Skeletal muscle tissue (tissue), 7 donors: ENCODE data around the genes PAM16 and HMOX2.

DNA sequence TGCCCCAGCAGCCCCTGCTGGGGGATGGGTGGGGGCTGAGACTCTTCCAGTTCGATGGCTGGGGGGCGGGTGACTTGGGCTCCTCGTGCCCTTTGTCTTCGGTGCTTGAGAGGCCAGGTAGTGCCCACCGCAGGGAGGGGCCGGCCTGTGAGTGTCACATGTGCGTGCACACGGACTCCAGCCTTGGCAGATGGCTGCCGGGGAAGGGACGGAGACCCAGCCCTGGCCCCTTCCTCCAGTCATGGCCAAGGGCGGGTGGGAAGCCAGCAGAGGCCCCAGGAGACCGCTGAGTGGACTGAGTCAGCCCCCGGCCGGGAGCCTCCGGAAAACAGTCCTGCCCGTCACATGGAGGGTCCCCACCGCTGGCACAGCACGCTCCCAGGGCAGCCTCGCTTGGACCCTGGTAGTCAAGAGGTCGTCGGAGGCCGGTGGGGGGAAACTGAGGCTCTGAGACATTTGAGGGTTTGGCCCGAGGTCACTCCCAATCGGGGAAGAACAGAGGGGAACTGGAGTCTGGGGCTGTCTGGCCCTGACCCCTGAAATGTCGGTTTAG, 4.2 kb downstream of the GLIS2 start:
- PRO-cap, 3 experiments, result peak in 1 of 3 experiments; most common plus-strand start position 331 of the sequence (in 1)
- RAMPAGE, long total RNA, result no peak
- RRBS, 2 experiments, result 28 to 30% methylated on average over 12 of the region's 25 CpGs

DNA sequence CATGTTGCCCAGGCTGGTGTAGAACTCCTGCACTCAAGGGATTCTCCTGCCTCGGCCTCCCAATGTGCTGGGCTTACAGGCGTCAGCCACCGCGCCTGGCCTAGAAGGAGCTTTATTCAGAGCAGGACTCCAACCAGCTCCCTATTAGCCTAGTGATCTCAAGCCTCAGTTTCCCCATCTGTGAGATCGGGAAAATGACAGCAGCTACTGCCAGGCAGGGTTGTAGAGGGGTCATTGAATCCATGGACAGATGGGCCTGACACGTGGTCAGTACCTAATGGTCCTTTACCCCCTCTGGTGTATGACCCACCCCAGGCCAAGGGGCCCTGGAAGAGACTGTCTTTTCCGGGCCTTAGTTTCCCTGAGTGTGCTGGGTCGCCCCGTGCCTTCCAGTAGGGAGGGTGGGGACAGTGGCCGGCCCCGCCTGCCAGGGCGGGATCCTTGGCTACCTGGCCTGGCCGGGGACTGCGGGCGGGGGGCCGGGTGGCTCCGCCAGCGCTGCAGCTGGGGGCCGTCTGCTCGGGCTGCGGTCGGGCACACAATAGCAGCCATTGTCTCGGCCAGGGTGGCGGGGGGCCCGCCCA, 11.3 kb downstream of the GLIS2 start:
- PRO-cap, 3 experiments, result no peak in any of the 3 experiments
- RAMPAGE, long total RNA, result no peak
- RRBS, 2 experiments, result 17 to 18% methylated on average over 13 of the region's 25 CpGs

- PRO-cap, 3 experiments, result peak in 2 of 3 experiments; most common minus-strand start chr16:4351293 (in 2)
- RAMPAGE, long total RNA, result start-site peak on the minus strand at chr16:4351266-4351303, 155 and 109 reads in 2 replicates
- RRBS, 2 experiments, result 2 to 3% methylated on average over 33 of the region's 103 CpGs
These were observed at the start of gene PAM16 for GRCh38 chr16:4350486-4351824. PAM16 (minus strand) TSS chr16:4351321.

DNA sequence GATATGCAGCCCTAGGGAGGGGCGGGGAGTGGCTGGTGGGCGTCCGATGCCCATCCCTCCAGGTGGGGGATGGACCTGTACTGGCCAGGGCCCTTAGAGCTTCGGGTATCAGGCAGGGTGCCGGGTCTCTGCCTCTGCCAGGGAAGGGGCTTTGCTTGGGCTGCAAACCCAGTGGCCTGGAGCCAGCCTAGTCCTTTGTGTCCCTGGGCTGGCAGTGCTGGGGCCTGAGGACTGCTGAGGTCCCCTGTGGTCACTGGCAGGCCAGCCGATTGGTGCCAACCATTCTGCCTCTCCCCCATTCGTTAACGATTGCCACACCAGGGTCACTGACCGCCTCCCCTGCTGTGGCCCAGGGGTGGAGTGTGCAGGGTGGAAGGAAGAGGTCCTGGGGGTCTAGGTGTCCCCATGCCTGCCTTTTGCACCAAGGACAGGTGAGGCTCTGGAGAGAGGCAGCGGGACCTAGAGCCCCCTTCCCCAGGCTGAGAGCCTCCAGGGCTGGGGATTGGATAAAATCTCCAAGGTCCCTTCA, 881 bp downstream of the VASN start:
- PRO-cap, 3 experiments, result no peak in any of the 3 experiments
- RAMPAGE, long total RNA, result no peak
- RRBS, 2 experiments, result no CpG with 5 or more reads among the region's 10 CpGs

DNA sequence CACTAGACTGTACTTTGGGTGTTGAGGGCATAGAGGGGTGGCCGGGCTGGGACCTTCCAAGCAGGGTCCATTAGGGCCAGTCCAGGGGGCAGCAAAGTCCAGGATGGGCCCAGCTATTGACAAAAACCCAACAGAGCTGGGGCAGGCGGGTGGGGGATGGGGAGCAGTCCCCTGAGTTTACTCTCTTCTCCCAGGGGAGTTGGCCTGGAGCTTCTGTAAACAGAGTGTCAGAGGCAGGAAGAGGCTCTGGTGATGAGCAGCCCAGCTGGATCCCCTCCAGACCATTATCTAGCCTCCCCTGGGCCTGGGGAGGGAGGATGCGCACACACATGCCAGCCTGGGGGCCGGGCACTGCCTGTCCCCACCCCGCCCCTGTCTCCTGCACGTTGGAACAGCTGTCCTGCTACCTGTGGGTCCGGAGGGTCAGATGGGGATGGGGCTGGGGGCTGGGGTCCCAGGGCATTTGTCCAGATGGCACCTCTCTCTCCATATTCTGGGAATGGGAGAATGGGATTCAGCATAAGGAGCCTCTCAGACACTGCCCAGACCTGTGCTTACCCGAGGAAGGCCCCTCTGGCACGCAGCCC, 1.4 kb downstream of the VASN start:
- PRO-cap, 3 experiments, result no peak in any of the 3 experiments
- RAMPAGE, long total RNA, result no peak
- RRBS, 2 experiments, result 22 to 23% methylated on average over 4 of the region's 9 CpGs

DNA sequence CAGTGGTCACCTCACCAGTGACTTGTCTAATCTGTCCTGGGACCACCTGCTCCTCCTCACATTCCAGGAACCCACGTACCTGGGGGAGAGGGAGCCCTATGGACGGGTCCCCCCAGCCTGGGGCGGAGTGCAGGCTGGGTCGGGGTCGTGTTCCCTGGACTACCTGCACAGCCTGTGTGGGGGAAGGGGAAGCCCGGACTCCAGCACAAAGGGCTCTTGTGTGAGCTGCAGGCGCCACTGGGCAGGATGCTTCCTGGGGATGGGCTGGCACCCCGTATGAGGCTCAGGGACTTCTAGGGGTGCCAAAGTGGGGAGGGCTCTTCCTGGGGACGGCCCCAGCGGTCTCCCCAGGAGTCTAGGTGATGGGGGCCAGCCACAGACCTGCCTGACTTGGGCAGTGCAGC, 7.4 kb downstream of the VASN start:
- PRO-cap, 3 experiments, result no peak in any of the 3 experiments
- RAMPAGE, long total RNA, result no peak
- RRBS, 2 experiments, result no CpG with 5 or more reads among the region's 10 CpGs

DNA sequence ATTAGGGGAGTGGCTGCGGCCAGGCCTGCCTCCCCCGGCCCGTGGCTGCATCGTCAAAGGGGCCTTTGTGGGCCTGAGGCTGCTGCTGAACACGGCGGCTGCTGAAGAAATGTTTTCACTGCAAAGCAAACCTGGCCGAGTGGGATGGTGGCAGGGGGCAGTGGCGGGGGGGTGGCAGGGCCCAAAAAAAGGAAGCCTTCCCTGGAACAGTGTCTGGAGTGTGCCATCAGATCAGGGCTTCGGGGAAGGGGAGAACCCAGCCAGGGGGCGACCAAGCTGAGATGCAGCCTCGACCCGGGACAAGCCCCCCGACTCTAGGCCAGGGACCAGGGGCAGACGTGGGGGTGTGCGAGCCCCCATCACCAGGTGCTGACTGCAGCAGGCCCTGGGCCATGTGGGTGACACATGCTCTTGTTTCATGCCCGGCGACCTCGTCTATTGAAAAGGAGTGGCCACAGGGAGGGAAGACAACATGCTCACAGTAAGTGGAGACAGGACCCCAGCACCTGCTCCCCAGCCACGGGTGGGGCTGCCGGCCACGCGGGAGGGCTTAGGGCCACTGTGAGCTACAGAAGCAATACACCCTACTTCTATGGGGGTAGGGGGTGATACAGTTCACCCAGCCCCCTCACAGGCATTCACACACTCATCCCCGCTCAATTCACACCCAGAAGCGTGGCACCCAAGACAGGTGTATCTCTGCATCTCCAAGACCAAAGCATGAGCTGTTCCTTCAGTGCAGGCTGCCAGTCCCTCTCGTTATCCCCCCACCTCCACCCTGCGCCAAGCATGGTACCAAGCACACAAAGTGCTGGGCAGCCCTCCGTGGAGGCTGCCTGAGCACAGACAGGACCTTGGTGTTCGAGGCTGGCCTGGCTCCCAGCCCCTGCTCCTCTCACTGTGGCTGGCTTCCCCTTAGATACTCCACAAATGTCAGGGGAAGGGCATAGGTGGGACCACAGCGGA, 13.4 kb downstream of the VASN start:
- PRO-cap, 3 experiments, result no peak in any of the 3 experiments
- RAMPAGE, long total RNA, result no peak
- RRBS, 2 experiments, result 8 to 62% methylated on average over 2 to 5 of the region's 29 CpGs

- PRO-cap, 3 experiments, result peak in 3 of 3 experiments; most common plus-strand start chr16:4476401 (in 2); most common minus-strand start chr16:4476756 (in 1)
- RAMPAGE, long total RNA, result start-site peak on the plus strand at chr16:4476355-4476440, 363 and 267 reads in 2 replicates
- RRBS, 2 experiments, result 2 to 3% methylated on average over 50 to 56 of the region's 86 CpGs
These were observed at the start of gene HMOX2 for GRCh38 chr16:4476357-4477374. HMOX2 (plus strand) TSS chr16:4476398.

DNA sequence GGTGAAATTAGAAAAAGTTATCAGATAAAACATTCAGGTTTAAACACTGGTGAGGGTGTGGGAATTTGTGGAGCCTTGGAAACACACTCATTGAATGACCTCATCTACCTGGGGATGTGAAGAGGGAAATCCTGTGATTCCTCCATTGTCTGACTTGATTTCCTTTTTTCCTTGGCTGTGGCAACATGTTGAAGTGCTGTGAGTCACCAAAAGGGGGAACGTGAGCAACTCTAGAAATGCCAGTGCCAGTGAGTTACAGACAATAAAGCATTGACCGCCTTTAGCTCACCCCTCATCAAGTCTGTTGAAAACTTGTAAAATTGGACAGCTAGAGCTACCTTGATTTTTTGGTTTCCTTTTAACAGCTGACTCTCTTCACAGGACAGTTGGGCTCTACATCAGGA, 1.8 kb downstream of the HMOX2 start:
- PRO-cap, 3 experiments, result no peak in any of the 3 experiments
- RAMPAGE, long total RNA, result no peak
- RRBS, 2 experiments, result no CpG with 5 or more reads among the region's 2 CpGs

- PRO-cap, 3 experiments, result no peak in any of the 3 experiments
- RAMPAGE, long total RNA, result no peak
- RRBS, 2 experiments, result 89 to 91% methylated on average over 2 to 5 of the region's 13 CpGs
These were observed 30.7 kb downstream of the CDIP1 start for GRCh38 chr16:4507814-4508391.

DNA sequence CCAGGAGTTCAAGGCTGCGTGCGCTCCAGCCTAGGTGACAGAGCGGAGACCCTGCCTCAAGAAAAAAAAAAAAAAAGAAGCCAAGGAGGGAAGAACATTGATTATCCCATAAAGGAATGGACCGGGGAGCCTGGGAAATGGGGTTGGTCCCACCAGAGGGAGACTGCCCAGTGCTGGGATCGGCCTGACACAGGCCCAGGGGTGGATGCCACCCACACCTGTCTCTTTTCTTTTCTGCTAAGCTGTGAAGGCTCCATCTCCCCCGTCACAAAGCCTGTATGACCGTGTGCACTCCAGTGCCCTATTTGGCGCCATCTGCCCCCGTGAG, 15.7 kb downstream of the UBALD1 start:
- PRO-cap, 3 experiments, result no peak in any of the 3 experiments
- RAMPAGE, long total RNA, result no peak
- RRBS, 2 experiments, result no CpG with 5 or more reads among the region's 9 CpGs

GRCh38 chr16:4647880-4648219, 23.2 kb downstream of the MGRN1 start:
- PRO-cap, 3 experiments, result no peak in any of the 3 experiments
- RAMPAGE, long total RNA, result no peak
- RRBS, 2 experiments, result 94 to 97% methylated on average over 5 of the region's 8 CpGs

DNA sequence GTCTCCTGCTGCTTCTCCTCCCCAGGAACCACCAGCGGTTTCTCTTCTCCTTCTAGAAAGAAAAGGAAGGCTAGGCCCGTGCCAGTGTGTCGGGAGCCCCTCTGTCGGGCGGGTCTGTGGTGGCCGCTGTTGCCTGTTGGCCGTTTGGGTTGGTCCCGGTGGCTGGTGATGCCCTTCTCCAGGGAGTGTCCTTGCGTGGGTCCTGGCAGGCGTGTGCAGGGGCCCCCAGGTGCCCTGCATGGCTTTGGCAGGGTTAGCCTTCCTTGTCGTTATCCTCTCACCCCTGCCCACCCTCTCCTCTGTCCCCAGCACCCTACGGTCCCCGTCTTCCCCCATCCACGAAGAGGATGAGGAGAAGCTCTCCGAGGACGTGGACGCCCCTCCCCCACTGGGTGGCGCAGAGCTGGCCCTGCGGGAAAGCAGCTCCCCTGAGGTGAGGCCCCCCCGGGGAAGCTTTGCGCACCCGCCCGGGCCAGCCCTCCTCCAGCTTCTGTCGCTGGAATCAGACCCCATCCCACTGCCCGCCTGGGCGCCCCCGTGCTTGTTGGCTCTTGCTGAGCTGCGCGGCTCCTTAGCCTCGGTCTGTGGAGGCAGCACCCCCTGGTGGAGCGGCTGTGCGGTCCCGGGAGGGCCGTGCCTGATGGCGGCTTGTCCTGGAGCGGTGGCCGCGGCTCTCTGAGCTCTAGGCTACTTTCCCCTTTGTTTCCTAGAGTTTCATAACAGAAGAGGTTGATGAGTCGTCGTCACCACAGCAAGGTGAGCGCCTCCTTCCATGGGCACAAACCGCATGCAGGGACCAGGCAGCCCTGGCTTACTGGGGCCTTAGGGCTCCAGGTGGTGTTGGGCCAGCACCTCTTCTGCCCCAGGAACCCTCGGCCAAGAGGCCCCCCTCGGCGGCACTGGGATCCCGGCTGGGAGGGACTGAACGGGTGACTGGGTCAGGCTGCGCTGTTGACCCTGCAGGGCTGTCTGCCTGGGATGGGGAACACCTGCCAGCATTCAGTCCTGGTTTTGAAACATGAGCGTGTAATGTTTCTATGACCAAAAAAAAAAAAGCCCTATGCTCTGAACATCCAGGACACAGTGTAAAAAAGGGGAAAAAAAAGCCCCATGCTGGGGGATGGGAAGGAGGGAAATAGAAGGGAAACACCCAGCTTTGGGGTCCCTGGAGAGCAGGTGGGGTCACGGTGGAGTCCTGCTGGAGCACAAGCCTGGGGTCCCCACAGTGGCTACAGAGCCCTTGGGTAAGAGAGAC, 10.4 kb upstream of the NUDT16L1 start:
- PRO-cap, 3 experiments, result no peak in any of the 3 experiments
- RAMPAGE, long total RNA, result no peak
- RRBS, 2 experiments, result no CpG with 5 or more reads among the region's 50 CpGs

DNA sequence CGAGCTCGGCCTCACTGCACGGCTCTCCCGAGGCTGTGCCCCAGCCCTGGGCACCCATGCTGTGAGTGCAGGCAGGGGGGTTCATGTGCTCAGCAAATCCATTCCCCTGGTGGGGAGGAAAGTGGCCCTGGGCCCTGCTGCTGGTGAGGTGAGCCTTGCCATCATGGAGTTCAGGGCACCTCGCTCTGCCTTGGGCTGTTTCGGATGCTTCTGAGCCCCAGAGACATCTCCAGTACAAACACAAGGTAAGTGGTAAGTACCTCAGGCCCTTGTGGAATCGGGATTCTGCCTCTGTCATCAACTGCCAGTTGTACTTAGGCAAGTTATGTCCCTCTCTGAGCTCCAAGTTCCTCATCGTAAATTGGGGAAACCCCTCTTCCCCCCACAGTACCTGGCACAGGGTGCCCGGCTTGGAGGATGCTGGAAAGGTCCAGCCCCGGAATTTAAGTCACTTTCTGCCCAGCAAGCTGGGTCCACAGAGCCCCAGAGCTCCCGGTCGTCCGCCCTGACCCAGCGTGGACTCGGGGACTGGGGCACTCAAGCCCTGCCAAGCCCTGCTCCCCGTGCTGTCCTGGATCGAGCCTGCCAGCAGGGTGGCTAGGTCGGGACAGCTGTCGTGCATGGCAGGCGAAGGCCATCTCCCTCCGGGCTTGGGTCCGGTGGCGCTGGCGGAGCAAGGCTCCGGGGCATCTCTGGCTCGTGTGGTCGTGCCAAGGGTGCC, 652 bp upstream of the NUDT16L1 start:
- PRO-cap, 3 experiments, result no peak in any of the 3 experiments
- RAMPAGE, long total RNA, result no peak
- RRBS, 2 experiments, result 4 to 7% methylated on average over 5 of the region's 27 CpGs

- PRO-cap, 3 experiments, result no peak in any of the 3 experiments
- RAMPAGE, long total RNA, result no peak
- RRBS, 2 experiments, result 59 to 63% methylated on average over 3 of the region's 13 CpGs
These were observed 857 bp downstream of the ROGDI start for GRCh38 chr16:4801565-4801987.

DNA sequence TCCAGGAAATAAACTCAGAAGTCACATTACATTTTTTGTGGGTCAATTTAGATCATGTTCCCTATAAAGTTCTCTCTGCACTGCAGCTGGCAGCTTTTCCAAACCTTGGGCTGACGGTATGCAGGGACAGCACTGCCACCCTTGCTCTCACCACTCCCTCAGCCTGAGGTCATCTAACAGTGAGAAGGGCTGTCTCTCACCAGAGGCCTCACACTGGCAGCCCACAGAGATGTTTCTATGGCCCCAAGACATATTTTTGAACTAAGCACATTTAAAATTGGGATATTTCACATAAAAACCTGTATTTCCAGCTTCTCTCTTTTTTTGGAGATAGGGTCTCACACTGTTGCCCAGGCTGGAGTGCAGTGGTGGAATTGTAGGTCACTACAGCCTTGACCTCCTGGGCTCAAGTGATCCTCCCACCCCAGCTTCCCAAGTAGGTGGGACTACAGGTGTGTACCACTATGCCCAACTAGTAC, 18.1 kb downstream of the GLYR1 start:
- PRO-cap, 3 experiments, result no peak in any of the 3 experiments
- RAMPAGE, long total RNA, result no peak
- RRBS, 2 experiments, result no CpG with 5 or more reads among the region's 1 CpG

DNA sequence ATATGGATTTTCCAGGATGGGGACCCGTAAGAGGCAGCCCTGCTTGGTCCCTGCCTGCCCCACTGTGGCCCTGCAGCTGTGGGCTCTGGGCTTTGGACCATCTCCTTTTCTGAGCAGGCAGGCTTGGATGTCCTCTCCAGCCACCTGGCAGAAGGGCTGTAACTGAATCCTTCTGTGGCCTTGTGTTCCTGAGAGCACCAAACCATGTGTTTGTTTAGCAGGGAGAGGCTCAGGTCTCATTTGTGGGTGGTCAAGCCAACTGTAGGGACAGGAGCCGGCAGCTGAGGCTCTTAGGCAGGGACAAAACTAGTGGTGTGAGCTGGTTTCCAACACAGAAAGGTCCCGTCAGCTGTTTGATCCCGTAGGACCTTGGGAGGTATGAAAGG, 18.5 kb downstream of the SEC14L5 start:
- PRO-cap, 3 experiments, result peak in 1 of 3 experiments; most common plus-strand start position 240 of the sequence (in 1); most common minus-strand start position 66 of the sequence (in 1)
- RAMPAGE, long total RNA, result no peak
- RRBS, 2 experiments, result no CpG with 5 or more reads among the region's 4 CpGs

- PRO-cap, 3 experiments, result no peak in any of the 3 experiments
- RAMPAGE, long total RNA, result no peak
- RRBS, 2 experiments, result no CpG with 5 or more reads among the region's 8 CpGs
These were observed 16.2 kb downstream of the NAGPA start for GRCh38 chr16:5017499-5017936.

- PRO-cap, 3 experiments, result no peak in any of the 3 experiments
- RAMPAGE, long total RNA, result no peak
- RRBS, 2 experiments, result no CpG with 5 or more reads among the region's 15 CpGs
These were observed 352.8 kb upstream of the EEF2KMT start for GRCh38 chr16:5450137-5451008.

GRCh38 chr16:7333218-7333686, 1257.1 kb downstream of the TMEM114 start:
- PRO-cap, 3 experiments, result peak in 2 of 3 experiments; most common plus-strand start chr16:7333503 (in 1); most common minus-strand start chr16:7333375 (in 1)
- RAMPAGE, long total RNA, result no peak
- RRBS, 2 experiments, result no CpG with 5 or more reads among the region's 4 CpGs